Tibial nerve (tissue), 3 donors: ENCODE results near the gene FADS3.

DNA sequence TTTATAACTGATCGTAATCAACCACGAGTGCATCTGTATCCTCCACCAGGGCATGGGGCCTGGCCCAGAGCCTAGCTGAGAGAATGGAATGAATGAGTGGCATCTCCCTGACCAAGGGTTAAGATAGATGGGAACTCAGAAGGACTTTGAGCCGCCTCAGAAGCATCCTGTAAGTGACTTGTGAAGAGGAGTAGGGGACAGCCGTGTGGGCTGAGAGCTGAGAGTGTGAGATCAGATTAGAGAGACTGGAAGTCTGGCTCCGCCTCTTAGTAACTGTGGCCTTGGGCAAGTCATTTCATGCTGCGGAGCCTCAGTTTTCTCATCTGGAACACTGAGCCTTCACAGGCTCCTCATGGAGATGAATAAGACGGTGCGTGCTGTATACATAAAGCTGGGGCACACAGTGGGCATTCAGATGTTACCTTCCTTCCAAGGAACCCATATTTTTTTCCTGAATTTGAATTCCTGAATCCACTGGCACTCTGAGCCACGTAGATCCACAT, 16.4 kb downstream of the CD6 start:
- PRO-cap: no peak
- RAMPAGE, long total RNA, 3 experiments: no peak in any of the 3 experiments

DNA sequence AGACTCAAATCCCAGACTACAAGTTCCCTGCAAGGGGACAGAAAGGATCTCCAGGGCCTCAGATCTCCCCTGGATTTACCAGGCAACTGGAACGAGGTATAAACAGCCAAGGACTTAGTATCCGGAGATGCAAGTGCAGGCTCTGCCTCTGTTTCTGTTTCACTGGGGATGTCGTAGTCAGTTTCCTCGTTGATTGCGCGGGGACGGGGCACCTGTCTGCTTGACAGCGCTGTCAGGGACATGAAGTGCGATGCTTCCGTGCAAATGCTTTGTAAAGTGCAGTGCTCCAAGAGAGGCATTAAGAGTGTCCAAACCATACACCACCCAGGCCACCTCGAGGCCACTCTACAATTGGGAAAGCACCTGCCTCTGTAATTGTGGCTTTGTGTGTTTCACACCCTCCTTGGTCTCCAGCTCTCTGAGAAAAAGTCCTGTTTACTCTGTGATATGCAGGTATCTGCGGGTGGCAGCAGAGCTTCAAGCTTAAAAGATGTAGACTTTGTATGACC, 18.7 kb upstream of the CD5 start:
- PRO-cap: no peak
- RAMPAGE, long total RNA, 3 experiments: no peak in any of the 3 experiments

DNA sequence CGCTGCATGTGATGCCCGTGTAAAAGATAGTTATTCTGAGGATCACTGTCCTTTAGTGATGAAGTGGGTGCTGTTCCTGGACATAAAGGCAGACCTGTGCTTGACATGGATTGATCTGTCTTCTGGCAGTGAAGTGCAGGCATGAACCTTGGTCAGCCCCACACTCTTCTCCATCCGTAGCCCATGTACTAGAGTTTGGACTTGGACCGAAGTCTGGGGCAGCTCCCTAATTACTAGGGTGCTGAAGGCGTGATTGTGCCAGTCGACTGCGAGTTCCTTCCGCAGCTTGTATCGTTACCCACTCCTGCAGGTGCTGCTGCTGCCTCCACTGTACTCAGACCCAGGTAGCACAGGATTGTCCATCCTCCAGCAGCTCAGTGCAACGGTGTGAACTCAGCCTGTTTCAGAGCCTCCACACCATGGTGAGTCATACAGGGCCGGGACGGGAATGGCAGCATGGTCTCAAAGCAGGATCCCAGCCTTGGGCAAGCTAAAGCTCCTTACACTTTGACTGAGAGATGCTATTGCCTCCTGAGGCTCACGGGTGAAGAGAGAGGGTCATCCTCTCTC, 1.4 kb downstream of the TKFC start:
- PRO-cap: no peak
- RAMPAGE, long total RNA, 3 experiments: no peak in any of the 3 experiments

DNA sequence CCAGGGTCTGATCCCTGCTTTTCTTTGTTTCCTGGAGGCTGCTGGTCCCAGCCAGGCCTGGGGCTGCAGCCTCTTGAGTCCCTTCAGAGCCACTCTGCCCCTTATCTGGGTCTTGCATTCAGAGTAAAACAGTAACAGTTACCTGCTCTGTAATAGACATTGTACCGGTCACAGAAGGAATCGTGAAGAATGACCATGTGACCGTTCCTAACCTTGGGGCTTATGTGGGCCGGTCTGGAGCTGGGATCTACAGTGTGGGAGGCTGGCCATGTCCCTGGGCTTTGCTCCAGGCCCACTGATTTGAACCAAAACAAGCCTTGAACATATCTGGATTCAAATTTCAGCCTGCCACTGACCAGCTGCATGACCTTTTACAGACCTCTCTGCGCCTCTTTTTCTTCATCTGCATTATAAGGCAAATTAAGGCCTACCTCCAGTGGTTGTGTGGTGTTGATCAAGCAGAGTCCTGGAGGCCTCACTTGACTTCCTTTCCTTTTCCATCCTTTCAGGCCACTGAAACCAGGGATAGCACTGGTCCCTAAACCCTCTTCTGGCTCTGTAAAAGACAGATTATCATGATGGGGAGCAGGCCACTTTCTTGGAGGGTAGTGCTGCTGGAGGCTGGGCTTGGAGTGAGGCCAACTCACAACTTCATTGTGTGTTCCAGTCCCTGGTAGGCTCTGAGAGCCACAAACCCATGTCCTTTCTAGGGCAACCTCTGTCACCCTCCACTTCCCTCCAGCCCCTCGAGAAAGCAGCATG, 2.0 kb downstream of the TKFC start:
- PRO-cap: no peak
- RAMPAGE, long total RNA, 3 experiments: no peak in any of the 3 experiments

DNA sequence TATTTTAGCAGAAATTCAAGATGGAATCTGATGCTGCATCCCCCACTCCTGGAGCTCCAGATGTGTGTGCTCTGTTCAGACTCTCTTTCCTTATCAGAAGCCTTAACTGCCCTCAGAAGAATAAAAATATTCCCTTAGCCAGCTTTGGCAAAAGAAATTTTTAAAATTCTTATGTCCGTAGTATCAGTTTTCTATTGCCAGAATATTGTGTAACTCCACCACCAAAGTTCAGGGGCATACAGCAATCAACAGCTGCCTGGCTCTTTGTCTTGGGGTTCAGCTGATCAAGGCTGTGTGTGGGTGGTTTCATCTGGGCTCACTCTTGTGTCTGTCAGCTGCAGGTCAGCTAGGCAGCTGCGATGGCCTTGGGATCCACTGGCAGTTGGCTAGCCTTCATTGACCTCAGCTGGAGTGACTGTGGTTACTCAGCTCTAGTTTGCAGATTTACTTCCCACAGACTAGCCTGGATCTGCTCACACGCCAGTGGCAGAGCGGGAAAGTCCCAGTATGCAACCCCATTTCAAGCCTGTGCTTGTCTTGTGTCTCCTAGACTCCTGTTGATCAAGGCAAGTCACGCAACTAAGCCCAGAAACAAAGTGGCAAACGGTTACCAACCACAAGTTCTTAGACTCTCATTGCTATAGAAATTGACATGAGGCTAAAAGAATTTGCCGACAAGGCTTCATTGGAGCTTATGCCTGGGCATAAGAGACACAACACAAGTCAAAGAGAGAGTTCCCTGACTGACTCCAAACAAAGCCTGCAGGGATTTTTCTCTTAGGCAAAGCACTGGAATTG, 7.4 kb downstream of the TMEM138 start:
- PRO-cap: no peak
- RAMPAGE, long total RNA, 3 experiments: no peak in any of the 3 experiments

- PRO-cap: no peak
- RAMPAGE, long total RNA, 3 experiments: no peak in any of the 3 experiments
Measured at GRCh38 chr11:61472823-61473278, 8.1 kb upstream of the PPP1R32 start.

GRCh38 chr11:61513231-61514272, 5.0 kb downstream of the LRRC10B start:
- PRO-cap: no peak
- RAMPAGE, long total RNA, 3 experiments: no peak in any of the 3 experiments

GRCh38 chr11:61515432-61516066, 7.0 kb downstream of the LRRC10B start:
- PRO-cap: no peak
- RAMPAGE, long total RNA, 3 experiments: no peak in any of the 3 experiments

- PRO-cap: no peak
- RAMPAGE, long total RNA, 3 experiments: no peak in any of the 3 experiments
Measured at GRCh38 chr11:61529336-61530306, 21.1 kb downstream of the LRRC10B start.

GRCh38 chr11:61530735-61531711, 22.5 kb downstream of the LRRC10B start:
- PRO-cap: no peak
- RAMPAGE, long total RNA, 3 experiments: no peak in any of the 3 experiments

DNA sequence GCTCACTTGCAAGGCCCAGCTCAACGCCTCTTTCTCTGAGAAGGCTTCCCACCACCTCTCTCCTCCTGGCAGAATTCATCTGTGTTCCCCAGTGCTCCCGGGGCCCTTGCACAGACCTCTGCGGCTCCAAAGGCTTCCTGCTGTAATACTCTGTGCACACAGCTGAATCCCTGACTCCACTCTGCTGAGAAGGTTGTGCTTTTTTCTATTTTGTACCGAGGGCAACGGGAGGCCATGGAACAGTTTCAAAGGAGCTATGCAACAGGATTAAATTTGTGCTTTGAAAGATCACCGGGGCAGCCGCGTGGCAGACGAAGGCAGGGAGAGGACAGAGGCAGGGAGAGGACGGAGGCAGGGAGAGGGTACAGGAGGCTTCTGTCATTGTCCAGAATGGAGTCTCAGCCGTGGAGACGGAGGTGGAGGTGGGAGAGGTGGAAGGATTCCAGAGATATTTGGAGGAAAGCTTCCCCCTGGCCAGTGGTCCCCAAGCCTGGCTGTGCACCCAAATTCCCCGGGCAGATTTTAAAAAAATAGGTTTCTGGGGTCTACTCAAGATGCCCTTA, 49.3 kb upstream of the SYT7 start:
- PRO-cap: no peak
- RAMPAGE, long total RNA, 3 experiments: no peak in any of the 3 experiments

DNA sequence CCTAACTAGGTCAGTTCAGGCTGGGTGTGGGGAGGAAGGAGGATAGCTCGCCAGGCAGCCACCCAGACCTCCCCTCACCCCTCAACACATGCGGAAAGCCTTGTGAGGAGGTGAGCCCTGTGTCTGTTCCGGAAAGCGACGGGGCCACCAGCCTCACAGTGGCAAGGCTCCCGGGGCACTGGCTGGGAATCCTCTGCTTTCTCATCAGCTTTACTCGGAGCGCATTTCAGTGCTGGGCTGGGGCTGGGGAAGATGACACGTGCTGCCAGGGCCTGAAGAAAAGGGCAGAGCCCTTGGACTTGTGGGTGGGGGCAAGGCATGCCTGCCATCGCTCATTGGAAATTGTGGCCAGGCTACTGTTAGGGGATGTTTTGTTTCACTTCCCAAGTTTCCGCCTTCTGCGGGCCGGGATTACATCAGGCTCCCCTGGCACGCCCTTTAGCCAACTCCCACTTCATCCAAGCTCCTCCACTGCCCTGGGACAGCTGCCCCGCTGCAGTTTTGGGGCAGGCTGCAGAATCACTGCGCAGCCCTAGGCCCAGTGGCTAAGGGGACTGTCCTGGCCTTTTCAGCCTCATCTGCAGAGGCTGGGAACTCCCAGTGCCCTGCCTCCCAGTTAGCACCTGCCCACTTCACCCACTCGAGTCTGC, 8.6 kb downstream of the DAGLA start:
- PRO-cap: unidirectional peak, minus-strand start at position 180 of the sequence
- RAMPAGE, long total RNA, 3 experiments: no peak in any of the 3 experiments

DNA sequence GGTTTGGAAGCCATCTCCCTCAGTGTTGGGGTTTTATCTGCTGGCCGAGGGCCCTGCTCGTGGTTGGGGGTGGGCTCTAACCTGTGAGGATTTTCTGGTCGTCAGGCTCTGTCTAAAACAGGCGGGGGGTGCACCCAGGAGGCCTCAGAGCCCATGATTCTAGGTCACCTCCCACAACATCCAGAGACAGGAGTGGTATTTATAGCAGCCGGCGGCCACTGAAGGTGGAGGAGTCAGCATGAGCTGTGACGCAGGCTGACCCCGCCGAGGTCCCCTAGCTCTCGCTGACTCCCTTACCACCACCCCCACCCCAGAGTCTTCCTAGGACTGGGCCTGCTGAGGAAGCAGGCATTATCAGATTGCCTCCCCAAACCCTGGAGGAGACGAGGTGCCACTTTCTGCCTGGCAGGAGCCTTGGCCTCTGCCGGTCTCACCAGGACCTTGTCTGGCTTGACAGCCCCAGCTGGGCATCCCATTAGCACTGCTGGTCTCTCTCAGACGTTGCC, 26.3 kb downstream of the DAGLA start:
- PRO-cap: no peak
- RAMPAGE, long total RNA, 3 experiments: no peak in any of the 3 experiments

DNA sequence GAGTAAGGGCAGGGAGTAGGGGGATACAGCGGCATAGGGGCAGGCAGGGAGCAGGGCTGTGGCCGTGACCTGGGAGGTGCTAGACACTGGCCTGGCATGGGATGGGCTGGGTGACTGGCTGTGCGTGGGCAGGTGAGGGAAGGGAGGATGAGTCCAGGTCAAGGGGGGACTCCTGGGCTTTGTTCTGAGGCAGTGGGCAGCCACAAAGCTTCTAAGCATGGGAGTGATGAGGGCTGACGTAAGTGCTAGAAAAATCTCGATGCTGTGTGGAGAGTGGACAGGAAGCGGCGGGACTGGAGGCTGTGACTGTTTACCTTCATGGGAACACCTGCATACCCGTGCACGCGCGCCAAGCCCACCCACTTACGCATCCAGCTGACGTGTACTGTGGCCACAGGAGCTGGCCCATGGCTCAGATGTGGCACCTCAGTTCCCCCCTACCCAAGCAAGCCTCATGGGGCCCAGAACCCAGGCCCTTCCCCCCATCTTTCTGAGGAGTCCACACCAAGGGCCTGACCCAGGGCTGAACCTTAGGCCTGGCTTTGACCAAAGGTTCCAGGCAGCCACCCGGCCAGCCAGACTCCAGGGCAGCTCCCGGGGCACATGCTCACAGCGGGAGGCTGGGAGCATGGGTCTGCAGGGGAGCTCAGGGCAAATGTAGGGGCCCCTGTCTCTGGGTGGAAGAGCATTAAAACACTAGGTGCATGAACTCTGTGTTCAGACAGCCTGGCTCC, 14.0 kb downstream of the MYRF start:
- PRO-cap: no peak
- RAMPAGE, long total RNA, 3 experiments: no peak in any of the 3 experiments

DNA sequence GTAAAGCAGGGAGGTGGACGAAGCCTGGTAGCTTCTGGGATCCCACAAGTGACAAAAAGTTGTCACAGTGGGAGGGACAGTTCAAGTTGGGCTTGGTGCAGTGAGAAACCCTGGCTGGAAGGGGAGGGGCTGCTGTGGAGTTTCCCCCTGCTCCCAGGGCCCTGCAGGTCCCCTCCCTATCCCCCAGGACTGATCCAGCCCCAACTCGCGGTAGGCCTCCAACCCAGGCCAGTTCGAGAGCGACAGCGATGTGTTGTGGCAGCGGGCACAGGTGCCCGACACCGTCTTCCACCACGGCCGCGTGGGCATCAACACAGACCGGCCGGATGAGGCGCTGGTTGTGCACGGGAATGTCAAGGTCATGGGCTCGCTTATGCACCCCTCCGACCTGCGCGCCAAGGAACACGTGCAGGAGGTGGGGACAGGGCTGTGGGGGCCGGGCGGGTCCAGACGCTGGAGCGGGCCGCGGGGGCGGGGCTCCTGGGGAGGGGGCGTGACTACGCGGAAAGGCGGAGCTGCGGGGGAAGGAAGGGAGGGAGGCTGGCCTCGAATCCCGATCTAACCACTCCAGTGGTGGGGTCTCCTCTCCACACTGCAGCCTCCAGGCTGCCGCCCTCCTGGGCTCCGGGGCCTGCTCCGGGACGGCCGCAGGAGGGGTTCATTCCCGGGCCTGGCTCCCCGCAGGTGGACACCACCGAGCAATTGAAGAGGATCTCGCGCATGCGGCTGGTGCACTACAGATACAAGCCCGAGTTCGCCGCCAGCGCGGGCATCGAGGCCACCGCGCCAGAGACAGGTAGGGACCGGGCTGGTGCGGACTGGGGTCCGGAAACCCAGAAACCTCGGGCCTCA, 15.1 kb downstream of the TMEM258 start:
- PRO-cap: no peak
- RAMPAGE, long total RNA, 3 experiments: no peak in any of the 3 experiments

DNA sequence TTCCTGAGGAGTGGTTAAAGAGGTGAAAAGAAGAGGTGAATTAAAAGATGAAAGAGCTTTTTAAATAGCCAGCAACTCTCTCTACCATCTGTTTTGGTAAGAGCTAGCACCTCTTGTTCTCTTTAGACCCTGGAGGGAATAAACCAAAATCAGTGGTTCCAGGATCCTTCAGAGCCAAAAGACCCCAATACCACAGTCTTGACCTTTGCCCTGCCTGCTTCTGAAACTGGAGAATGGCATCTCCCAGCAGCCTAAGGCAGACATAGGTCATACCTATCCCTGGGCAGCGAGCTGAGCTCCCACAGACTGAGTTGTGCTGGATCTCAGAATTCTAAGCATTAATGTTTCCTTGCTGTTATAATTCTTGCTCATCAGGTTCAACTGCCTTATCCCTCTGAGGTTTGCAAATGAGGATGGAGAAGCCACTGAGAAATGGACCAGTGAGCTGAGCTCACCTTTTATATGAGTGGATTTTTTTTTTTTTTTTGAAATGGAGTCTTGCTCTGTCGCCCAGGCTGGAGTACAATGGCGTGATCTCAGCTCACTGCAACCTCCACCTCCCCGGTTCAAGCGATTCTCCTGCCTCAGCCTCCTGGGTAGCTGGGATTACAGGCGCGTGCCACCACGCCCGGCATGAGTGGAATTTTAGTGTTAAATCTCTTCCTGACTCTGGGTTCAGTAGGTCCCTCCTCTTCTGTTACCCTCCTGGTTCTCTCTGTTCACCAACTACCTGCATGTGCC, 8.9 kb downstream of the FEN1 start:
- PRO-cap: no peak
- RAMPAGE, long total RNA, 3 experiments: no peak in any of the 3 experiments

GRCh38 chr11:61850995-61851749, 23.1 kb downstream of the FADS2 start:
- PRO-cap: no peak
- RAMPAGE, long total RNA, 3 experiments: no peak in any of the 3 experiments

DNA sequence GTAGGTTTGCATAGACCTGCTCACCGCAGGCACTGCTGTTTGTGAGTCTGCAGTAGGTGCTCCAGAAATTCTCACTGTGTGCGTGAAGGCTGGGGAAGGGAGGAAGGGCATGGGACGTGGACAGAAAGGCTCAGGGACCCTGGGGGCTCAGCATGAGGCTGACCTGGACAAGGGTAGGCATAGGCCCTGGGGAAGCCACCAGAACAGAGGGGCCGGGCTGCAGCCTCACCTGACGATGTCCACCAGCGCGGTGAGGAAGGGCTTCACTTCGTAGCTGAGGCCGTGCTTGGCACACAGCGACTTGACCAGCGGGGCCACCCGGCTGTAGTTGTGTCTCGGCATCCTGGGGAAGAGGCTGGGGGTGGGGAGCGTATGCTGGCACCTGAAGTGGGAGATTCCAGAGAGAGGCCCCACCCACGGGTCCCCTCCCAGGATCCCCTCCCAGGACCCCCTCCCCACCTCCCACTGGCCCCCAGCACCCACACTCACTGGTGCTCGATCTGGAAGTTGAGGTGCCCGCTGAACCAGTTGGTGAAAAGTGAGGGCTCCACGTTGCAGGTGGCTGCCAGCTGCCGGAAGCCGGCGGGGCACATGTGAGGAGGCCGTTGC, 15.6 kb downstream of the FADS3 start:
- PRO-cap: no peak
- RAMPAGE, long total RNA, 3 experiments: no peak in any of the 3 experiments

DNA sequence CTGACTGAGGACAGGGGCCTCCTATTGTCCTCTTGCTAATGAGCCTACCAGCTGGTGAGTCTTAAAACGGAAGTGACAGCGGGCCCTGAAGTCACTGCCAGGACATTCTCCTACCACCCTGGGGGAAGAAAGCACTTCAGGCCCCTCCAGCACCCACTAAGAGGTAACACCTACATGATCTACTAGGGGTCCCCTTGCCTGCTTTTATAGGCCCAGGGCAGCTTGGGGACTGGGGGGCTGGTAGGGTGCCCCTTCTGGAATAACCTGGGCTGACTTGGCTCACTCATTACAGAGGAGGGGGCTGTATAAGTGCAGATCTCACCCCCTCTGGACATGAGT, 9.8 kb downstream of the FADS3 start:
- PRO-cap: no peak
- RAMPAGE, long total RNA, 3 experiments: no peak in any of the 3 experiments

- PRO-cap: bidirectional peak, plus-strand start at chr11:61891828, minus-strand start at chr11:61891545
- RAMPAGE, long total RNA, 3 experiments: no peak in any of the 3 experiments
Measured at GRCh38 chr11:61891375-61892357, at the start of gene FADS3. FADS3 (minus strand) TSS chr11:61891545.